Bronchus fibroblast of lung (primary cell): Measurements from ENCODE around the gene HPS3.

- RAMPAGE, long total RNA = no peak
Measured at GRCh38 chr3:146506886-146507484, 37.4 kb downstream of the PLSCR1 start.

DNA sequence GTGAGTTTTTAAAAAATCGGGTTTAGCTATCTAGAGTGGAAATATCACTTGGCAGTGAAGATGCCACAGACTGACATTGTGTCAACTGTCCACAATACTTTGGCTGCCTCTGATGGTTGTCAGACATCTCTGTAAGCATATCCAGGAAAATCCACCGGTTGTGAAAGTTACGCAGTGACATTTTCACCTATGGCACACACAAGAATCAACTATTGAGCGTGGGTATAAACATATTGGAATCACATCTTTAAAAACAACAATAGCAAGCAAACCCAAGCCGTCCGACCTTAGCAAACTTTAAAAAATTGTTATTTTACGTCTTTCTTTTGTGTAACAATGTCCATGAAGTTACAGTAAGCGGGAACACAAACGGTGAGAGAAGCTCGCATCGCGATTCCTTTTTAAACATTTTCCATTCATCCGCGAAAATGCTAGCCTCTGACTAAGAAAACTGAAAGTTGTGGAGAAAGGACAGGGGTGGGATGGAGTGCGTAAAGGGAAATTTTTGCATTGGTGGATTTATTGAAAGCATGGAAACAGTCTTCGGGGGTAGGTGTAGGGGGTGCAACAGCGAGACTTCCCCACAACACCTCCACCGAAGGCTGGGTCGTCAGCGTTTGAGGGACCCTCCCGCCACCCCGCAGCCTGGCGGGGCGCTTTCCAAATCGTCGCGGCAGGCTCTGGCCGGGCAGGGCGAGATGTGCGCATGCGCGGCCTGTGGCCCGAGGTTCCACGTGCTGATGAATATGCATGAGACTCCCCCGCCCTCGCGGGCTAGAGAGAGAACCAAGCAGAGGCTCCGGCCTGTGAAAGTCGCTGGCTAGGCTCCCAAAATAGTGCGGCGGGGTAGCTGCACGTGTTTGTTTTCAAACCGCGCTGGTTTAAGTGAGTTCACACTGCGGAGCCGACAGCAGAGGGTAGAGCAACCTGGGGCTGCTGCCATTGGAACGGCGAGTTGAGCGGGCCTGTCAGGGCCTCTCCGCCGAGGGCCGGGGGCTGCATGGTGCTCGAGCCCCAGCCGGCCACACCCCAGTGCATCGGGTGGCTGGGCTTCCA lies 9.7 kb downstream of the ZIC1 start:
- RAMPAGE, long total RNA = no peak

GRCh38 chr3:148717936-148718286 lies 20.2 kb downstream of the AGTR1 start:
- RAMPAGE, long total RNA = no peak

GRCh38 chr3:148735560-148735899 lies 37.8 kb downstream of the AGTR1 start:
- RAMPAGE, long total RNA = no peak

DNA sequence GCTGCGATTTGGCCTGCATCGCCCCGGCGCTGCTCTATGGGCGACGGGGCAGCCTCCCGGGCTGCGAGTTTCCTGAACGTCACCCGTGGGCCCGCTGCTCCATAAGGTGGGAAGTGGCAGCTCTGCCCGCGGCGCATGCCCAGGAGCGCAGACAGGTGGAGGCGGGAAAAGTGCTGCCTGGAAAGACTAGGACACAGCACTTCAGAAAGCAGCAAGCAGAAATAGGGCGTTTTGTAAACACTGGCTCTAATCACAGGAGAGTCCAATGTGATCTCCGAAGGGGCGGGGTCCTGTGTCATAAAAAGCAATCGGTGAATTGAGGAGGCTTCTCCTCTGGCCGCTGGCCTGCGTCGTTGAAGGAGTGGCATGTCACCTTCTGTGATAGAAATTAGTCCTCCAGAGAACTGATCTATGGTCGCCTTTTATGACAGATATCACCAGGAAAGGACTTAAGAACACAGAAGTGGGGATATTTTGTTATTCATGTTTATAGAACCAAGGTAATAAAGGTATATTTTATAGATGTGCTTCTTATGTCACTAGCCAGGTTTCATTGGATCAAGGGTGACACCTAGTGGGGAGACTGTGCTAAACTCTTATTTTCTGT lies 44.3 kb upstream of the GYG1 start:
- RAMPAGE, long total RNA = no peak

- RAMPAGE, long total RNA = no peak
Measured at GRCh38 chr3:148951551-148951883, 39.8 kb upstream of the GYG1 start.

DNA sequence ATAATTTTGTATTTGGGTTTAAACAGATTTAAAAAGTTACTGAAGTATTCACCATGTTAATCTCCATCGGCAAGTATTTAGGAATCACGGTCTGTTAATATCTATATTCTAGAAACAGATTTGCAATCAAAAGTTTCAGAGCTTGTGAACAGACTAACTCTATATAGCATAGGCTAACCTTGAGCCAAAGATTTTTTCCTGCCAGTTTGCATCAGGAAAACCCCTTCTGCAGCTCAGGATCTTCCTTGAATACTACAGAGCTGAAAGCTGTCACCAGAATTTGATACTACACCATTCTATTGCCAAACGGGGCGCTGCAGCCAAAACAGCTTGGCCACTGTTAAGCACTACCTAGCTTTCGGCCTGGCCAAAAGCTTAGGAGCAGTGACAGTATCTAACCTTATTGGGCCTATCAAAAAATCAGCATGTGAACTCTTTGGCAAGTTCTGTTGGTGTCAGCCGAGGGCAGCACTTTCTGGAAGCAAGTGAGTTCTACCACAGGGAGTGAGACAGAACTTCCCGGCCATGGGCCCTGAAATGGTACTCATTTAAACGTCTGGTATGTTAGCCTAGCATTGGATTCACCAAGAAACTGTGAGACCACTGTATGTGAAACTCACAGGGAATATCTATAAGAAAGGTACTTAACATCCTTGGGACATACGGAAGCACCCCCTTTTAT lies 16.1 kb upstream of the GYG1 start:
- RAMPAGE, long total RNA = no peak

DNA sequence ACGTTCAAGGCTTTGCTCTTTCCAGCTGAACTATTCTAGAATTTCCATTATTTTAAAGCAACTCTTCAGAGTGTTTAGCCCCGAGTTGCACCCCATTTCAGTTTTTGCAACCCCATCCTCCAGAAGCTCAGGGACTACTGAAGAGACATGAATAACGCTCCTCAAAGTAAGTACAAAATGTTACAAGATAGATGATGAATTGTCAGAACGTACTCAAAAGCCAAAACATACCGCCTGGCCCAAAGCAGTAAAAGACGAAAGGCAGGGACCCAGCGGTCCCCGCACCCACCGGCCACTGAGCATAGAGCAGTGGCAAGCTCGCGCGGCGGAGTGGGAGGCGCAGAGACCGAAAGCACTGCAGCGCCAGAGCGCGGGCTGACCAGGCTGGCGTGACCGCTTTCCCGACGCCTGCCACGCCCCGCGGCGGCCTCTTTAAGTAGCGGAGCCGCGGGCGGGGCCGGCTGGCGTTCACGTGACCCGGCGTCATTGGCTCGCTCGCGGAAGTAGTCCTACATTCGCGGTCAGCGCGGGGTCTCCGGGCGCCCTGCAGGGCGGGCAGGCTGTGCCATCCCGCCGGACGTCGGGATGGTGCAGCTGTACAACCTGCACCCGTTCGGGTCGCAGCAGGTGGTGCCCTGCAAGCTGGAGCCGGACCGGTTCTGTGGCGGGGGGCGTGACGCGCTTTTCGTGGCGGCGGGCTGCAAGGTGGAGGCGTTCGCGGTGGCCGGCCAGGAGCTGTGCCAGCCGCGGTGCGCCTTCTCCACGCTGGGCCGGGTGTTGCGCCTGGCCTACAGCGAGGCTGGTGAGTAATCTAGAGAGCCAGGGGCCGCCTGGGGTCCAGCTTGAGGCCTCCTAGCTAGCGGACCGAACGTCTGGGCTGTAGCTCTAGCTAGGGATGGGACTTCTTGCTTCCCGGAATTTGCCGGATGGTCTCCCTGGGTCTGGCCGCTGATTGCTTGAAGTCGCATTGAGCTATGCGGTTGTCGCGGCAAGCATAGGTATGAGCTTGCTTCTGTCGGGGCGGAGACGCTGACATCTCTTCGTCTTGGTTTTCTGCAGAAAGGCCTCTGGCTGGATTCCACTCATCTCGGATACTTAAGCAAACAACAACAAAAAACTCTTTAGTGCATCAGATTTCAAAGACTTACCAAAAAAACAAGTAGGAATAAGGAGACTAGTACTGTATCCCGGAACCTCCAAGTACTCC lies at the start of gene HPS3:
HPS3 (plus strand) TSS at position 500 of the 1,207 bp plus-strand sequence.
- RAMPAGE, long total RNA = start-site peak on the plus strand centred at position 530 of the sequence, 49 bp wide, 158 and 115 reads in 2 replicates

DNA sequence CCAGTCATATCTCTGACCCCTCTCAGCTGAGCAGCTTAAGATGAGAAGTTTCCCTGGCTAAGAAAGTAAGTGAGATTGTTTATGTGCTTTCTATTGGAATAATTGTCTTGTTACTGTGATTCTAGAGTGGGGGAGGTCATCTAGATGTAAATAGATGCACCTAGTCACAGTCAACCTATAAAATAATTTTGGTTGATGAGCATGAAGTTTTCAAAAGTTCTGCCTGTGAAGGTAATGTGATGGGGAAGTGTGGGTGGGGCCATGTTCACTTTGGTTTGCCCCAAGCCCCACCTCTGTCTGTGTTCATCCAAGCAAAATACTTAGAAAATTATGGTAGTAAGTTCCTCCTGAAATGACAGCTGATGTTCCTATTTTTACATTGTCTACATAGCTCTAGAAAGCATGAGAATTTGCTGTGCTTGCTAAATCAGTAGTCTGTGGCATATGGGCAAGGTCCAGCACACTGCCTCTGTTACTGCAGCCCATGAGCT lies 21.8 kb upstream of the CP start:
- RAMPAGE, long total RNA = no peak

GRCh38 chr3:149378457-149378906 lies 1.0 kb upstream of the TM4SF1 start:
- RAMPAGE, long total RNA = no peak

DNA sequence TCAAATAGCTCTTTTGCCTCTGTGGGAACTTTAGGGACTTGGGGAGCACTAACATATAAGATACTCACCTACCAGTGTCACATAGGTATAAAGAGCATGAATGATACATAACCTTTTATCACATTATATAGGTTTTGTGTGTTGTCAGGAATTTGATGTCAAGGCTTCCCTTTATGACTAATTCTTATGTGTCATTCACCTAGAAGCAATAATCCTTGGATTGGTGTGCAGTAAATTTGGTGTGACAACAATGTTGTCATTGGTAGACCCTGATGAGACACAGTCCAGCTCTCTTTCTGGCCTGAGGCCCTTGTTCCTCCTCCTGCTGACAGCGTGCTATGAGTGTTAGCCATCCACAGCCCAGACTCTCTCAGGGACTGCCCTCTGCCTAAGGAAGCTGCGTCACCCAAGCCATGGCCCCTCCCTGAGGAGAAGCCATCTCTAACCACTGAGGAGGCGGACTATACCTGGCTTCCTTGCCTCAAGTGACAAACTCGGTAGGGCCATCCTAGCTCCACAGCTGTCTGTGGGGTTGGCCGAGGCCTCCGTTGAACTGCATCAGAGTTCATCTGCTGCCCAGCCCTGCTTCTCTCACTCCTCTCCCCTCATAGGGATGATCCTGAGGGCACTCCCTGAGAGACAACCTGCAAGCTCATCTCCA lies 13.3 kb upstream of the TM4SF1 start:
- RAMPAGE, long total RNA = no peak

DNA sequence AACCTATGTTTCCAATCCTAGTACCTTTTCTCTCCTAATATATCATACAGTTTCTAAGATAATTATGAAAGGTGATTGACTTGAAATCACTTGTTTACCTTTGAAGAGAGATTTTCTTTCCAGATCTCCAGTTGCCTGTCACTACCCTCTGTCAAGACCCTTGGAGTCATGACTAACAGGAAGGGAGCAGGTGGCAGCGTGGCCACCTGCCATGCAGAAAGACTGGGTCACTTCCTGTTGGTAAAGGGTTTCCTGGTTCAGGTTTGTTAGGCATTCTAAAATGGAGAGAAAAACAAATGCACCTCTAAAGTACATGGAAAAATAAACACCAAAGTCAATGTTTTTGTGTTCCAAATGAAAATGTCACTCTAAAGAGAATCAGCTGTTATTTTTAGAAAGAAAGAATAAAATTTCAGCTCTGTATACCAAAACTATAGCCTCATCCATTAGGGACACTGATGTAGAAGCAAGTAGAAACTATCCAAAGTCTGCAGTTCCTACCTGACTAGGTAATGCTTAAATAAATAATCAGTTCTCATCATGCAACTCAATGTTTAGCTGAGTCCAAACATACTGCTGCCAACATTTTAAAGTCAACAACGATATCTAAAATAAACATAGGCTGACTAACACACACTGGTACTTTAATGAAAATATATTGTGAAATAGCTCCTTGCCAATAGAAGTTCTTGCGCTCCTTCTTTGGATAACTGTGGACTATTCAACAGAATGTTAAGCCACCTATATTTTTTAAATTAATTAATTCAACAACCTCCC lies 23.9 kb upstream of the TM4SF1 start:
- RAMPAGE, long total RNA = no peak

GRCh38 chr3:149475043-149476148 lies 899 bp downstream of the TM4SF4 start:
- RAMPAGE, long total RNA = no peak

- RAMPAGE, long total RNA = no peak
Measured at GRCh38 chr3:149575571-149576807, 81.8 kb downstream of the WWTR1 start.

DNA sequence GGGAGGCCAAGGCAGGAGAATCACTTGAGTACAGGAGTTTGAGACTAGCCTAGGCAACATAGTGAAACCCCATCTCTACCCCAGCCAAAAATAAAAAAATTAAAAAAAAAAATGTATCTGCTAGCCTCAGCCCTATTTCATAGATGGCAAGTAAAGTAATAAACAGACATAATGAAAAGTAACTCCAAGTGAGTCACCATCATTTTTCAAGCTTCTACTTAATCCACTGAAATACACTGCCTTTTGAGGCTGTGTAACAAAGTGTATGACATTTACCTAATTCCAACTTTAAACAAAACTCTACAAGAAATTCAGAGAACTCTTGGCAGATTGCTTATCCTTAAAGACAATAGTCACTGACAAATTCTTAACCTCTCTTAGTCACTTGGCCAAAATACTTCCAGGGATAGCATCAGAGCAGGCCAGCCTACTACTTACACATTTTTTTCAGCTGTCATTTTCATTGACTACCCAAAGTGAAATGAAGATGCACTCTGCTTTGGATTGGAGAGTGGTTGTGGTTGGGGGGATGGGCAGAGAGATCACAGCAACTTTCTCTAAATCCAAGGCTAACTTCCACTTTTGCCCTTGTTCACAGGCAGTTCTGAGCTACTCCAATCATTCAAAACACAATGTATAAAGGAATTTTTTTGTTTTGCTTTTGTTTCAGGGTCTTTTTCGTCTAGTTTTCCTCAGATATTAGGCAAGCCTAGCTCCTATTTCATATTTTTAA lies 3.6 kb downstream of the WWTR1 start:
- RAMPAGE, long total RNA = no peak

DNA sequence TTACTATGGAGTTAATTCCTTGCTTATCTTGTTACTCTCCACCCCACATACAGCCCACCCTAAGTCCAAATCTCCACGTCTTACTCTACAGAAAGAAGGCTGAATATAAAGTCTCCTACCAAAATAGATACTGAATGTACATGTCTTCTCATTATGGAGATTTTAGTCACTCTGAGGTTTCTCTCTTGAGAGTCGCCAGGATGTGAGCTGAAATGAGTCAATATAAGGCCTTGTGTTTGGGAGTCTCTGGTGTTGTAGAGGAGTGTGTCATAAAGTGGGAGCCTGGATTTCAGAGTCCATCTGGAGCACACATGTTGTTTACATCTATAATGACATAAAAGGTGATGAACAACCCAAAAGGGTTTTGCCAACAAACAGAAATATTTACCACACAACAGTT lies 45.2 kb upstream of the WWTR1 start:
- RAMPAGE, long total RNA = no peak

GRCh38 chr3:149971885-149972010 lies 1.1 kb upstream of the PFN2 start:
- RAMPAGE, long total RNA = no peak

DNA sequence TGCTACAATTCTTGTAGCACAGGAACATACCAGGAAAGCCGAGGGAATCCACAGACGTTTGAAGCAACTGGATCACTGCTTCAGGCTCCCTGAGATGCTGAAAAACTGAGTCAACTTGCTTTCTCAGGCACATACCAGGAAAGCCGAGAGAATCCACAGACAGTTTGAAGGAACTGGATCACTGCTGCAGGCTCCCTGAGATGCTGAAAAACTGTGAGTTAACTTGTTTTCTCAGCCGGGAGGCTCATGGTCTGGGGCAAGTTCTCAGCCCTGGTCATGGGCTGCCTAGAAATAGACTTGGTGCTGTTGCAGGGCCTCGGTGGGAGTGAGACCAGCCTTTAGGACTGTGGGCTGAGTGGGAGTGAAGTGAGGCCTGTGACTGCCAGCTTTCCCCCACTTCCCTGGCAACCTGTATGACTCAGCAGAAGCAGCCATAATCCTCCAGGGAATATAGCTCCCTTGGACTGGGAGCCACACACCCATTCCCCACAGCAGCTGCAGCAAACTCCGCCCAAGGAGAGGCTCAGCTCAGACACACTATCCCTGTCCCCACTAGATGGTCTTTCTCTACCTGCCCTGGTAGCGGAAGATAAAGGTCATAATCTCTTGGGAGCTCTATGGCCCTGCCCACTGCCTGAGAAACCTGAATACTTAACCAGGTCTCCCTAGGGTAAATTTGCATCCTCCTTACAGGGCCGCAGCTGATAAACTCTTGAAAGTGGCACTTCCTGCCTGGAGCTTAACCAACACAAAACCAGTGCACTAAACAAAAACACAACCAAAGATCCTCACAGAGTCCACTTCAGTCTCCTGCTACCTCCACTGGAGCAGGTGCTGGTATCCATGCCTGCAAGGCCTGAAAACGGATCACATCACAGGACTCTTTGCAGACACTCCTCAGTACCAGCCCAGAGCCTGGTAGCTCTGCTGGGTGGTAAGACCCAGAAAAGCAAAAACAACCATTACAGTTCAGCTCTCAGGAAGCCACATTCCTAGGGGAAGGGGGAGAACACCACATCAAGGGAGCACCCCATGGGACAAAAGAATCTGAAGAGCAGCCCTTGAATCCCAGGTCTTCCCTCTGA lies 52.1 kb upstream of the PFN2 start:
- RAMPAGE, long total RNA = no peak

GRCh38 chr3:150409507-150410526 lies 1.7 kb downstream of the TSC22D2 start:
- RAMPAGE, long total RNA = no peak

- RAMPAGE, long total RNA = no peak
Measured at GRCh38 chr3:150433781-150434430, 25.8 kb downstream of the TSC22D2 start.